Pericardium (tissue), 1 donor: ENCODE measurements around a stretch of chr2.

- RRBS: no CpG with 5 or more reads among the region's 4 CpGs
Measured at GRCh38 chr2:47174503-47174784, 1.9 kb downstream of the CALM2 start.

- RRBS: no CpG with 5 or more reads among the region's 3 CpGs
Measured at GRCh38 chr2:47174785-47174973, 1.6 kb downstream of the CALM2 start.

DNA sequence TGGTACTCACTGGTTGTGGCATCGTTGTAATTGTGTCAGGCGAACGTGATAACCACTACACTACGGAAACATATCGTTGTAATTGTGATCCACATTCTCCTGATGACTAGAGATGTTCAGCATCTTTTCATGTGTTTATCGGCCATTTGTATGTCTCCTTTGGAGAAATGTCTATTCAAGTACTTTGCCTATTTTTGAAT lies 88.5 kb upstream of the EPCAM start:
- RRBS: no CpG with 5 or more reads among the region's 6 CpGs

DNA sequence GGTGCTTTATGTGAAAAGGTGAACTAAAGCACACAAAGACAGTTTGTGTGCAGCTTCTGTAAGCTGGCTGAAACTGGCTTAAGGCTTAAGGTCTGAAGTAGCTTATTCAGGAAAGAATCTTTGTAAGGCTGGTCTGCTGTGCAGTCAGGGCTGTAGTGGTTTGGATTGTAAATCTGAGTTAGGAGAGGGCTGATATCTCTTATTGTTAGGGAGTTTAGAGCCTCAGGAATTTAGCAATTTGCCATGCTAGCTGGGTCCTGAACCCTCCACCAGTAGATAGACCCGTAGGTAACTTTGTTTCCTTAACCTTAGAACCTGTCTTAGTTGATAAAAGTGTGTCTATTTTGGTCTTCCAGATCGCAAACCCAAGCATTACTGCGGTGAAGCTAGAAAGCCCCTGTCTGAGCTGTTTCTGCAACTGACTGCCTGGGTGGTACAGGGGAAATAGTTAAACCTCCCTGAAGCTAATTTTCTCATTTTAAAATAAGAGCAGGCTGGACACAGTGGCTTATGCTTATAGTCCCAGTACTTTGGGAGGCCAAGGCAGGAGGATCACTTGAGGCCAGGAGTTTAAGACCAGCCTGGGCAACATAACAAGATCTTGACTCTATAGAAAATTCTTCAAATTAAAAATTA lies 67.9 kb upstream of the EPCAM start:
- RRBS: no CpG with 5 or more reads among the region's 3 CpGs

DNA sequence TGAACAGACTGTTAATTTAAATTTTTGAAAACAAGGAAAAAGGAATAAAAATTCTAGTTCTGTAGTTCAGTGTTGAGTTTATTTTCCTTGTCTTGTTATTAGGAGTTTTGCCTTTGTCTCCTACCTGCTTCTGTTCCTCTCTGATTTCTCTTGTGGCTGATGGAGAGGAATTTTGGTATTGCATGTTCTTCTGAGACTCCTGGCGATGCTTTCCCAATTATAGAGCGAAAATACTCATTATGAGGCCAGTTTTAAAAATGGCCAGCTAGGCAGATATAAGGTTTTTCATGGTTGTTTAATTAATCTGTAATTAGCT lies 23.3 kb upstream of the EPCAM start:
- RRBS: no CpG with 5 or more reads among the region's 2 CpGs

- RRBS: no CpG with 5 or more reads among the region's 9 CpGs
Measured at GRCh38 chr2:47373366-47374211, 4.5 kb downstream of the EPCAM start.

- RRBS: no CpG with 5 or more reads among the region's 4 CpGs
Measured at GRCh38 chr2:47838664-47839123, 55.7 kb downstream of the MSH6 start.

- RRBS: no CpG with 5 or more reads among the region's 5 CpGs
Measured at GRCh38 chr2:47871262-47872038, 34.8 kb downstream of the FBXO11 start.

DNA sequence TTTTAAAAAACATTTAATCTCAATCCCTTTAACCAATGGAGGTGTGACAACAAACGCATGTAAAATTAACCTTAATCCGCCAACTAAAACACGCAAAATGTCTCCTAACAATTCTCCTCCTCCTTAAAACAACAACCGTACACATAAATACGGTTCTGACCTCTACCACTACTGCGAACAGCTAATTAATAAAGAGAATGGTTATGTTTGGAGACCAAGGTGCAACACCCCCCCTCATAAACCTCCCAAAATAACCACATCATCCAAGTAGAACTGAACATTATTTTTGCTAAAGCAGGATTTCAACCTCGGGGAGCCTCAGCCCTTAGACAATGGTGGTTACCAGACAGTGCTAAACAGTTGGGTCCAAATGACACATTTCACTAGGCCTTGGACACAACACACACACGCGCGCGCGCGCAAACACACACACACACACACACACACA lies 2.1 kb downstream of the FBXO11 start:
- RRBS: no CpG with 5 or more reads among the region's 13 CpGs

DNA sequence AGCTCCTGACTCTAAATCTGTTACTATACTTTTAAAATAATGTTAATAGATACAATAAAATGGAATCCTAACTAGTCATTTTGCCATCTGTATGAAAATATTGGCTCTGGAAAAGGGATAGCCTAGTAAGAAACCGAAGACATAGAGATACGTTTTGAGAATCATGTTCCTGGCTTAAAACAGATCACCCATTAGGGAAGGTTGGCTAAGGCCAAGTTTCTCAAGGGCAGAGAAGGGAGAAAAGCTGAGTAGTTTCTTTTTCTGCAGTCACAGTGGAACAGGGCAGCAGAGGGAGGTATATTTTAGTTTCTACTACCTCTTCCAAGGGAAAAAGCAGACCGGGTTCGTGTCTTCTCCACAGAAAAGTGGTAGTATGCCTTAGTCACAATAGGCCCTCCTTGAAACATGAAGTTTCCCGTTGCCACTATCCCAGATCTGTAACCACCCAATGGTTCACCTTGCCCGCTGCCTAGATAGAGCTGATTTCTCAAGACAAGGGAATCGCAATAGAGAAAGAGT lies 100.4 kb upstream of the FOXN2 start:
- RRBS: no CpG with 5 or more reads among the region's 7 CpGs

GRCh38 chr2:48249473-48250515 lies 64.7 kb upstream of the FOXN2 start:
- RRBS: no CpG with 5 or more reads among the region's 6 CpGs

GRCh38 chr2:48474335-48475045 lies 33.9 kb downstream of the PPP1R21 start:
- RRBS: no CpG with 5 or more reads among the region's 5 CpGs

DNA sequence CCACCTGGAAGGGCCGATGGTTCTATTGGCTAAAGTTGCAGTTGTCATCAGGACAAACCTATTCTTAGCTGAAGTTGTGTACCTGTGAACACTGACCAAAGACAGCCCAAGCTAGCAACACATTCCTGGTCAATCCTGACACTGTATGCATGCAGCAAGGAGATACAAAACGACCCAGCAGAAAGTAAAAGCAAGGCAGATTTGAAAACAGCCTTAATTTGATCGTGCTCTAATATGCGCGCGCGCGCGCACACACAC lies 218.0 kb upstream of the CHAC2 start:
- RRBS: no CpG with 5 or more reads among the region's 9 CpGs

GRCh38 chr2:53812817-53813141 lies 25.9 kb downstream of the ERLEC1 start:
- RRBS: no CpG with 5 or more reads among the region's 3 CpGs

DNA sequence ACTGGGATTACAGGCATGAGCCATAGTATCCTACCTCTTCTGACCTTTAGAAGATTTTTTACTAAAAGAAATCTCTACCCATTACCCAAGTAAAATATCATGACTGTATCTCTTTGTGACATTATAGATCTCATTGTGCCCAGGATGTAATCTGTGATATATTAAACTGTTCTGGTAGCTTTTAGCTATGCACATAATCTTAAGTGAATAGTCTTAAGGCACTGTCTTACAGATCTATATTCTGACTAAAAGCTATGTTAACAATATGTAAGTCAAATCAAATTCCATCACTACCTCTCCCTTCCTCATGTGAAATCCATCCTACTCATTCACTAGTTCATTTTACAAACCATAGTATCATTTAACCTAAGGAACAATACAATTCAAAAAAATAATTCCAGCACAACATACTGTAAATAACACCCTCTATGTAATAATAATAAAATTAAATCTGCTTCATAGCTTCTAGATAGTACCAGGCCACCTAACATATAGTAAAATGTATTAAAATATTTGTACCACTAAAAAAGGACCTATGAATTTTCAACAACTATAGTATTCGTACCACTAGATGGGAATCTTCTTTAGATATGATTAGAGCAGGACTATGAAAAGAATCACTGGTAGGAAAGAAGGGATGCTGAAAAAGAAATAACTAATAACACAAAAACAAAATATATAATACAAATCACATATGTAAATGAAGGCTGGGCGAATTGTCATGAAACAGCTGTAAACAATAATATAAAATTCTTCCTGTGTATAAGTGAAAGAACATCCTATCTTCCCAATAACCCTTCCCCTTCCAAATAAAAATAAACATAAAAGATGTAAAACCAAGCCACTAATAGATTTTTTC lies 53.2 kb upstream of the GPR75 start:
- RRBS: no CpG with 5 or more reads among the region's 2 CpGs

DNA sequence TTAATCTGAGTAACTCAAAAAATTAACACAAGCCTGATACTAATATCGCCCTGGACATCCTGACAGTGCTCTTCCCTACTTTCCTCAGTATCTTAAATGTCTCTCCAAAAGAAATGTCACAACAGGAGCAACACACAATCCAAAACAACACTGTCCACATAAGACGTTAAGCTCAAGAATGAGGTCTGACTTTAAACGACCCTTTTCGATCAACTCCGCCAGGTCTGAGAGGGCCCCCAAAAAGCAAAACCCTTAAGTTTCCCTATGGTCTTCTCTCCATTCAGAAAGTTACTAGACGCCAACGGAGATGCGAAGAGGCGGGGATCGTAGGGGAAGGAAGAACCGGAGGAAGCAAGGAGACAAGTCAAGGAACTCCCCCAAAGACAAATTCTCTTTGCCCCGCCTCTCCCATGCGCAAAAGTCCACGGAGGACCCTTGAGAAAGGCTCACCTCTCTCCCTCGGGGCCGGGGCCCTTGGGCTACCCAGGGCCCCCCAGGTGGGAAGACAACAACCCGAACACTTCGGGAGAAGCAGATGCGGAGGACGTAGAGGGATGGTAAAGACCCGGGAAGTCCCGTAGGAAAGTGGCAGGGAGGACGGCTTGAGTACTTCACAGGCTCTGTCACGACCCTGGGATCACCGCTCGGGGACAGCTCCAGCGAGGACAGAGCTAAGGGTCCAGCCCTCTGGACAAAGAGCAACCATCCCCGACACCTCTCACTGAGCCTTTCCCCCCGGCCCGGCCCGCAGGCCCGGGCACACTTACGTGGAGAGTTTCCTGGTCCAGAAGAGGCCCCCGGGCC lies 815 bp downstream of the PSME4 start:
- RRBS: 1% methylated on average over 6 of the region's 34 CpGs

GRCh38 chr2:53971340-53971424 lies 269 bp downstream of the ACYP2 start:
- RRBS: under 1% methylated on average over 2 of the region's 3 CpGs

GRCh38 chr2:53974193-53974689 lies 3.3 kb downstream of the ACYP2 start:
- RRBS: no CpG with 5 or more reads among the region's 3 CpGs

DNA sequence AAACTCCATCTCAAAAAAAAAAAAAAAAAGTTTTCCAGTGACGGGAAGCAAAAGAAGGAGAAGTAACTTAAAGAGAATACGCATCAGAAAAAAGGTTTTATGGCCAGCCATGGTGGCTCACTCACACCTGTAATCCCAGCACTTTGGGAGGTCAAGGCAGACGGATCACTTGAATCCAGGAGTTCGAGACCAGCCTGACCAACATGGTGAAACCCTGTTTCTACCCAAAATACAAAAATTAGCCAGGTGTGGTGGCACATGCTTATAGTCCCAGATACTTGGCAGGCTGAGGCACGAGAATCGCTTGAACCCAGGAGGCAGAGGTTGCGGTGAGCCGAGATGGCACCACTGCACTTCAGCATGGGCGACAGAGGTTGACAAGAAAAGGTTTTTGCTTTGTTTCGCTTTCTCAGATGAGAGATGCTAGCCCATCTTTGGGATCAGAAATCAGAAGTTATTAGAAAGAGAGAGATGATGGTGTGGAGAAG lies 21.9 kb downstream of the ACYP2 start:
- RRBS: no CpG with 5 or more reads among the region's 10 CpGs

GRCh38 chr2:53994600-53995270 lies 23.8 kb downstream of the ACYP2 start:
- RRBS: no CpG with 5 or more reads among the region's 5 CpGs